ENCODE results near the gene ENDOU.

DNA sequence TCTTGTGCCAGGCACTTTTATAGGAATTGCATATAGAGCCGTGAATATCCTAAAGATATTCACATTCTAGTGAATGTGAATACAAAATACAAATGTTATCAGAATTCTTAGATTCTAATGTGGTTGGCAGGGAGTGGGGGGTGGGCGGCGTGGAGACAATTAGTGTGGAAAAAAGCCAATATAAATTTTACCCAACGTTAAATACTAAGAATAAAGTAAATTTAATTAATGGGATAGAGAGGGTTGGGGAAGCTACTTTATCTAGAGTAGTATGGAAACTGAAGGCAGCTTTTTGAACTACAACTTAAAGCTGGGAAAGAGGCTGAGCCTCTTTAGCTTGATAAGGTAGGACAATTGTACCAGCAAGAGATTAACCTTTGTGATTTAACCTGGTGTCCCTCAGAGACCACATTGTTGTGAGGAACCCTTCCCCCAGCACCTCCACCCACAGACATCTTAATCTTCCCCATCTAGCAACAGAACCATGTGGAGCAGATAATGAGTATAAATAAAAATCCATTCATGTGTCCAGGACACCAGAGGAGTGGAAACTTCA lies 33.6 kb upstream of the SLC38A2 start:
- PRO-cap, 2 experiments: no peak in any of the 2 experiments
- RAMPAGE, long total RNA, 4 experiments: no peak in any of the 4 experiments

DNA sequence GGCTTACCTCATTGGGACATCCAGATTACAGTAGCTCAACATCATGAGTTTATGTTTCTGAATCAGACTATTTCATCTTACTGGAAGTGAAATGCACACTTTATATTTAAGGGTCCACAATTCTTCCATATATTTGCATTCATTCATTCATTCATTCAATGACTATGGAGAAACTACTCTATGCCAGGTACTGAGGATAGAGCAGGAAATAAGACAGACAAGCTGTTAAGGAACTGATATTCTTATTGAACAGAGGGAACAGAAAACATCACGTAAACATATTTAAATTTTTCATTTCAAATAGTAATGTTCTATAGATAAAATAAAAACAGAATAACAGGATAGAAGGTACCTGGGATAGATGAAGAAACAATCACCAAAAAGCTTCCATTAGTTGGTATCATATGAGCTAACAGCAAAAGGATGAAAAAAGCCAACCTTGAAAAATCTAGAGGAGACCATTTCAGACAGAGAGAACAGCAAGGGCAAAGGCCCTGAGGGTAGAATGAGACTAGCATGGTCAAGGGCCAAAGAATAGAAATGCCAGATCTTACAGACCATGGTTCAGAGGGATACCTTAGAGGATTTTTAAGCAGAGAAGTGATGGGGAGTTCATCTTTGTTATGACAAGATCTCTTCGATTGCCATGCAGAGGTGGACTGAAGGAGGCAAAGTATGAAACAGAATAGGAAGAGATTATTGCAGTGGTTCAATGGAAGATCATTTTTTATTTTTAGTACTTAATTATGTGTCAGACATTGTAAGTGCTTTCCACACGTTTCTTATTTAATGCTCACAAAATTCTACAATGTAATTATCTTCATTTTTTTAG lies 108.6 kb upstream of the SLC38A2 start:
- PRO-cap, 2 experiments: no peak in any of the 2 experiments
- RAMPAGE, long total RNA, 4 experiments: no peak in any of the 4 experiments

DNA sequence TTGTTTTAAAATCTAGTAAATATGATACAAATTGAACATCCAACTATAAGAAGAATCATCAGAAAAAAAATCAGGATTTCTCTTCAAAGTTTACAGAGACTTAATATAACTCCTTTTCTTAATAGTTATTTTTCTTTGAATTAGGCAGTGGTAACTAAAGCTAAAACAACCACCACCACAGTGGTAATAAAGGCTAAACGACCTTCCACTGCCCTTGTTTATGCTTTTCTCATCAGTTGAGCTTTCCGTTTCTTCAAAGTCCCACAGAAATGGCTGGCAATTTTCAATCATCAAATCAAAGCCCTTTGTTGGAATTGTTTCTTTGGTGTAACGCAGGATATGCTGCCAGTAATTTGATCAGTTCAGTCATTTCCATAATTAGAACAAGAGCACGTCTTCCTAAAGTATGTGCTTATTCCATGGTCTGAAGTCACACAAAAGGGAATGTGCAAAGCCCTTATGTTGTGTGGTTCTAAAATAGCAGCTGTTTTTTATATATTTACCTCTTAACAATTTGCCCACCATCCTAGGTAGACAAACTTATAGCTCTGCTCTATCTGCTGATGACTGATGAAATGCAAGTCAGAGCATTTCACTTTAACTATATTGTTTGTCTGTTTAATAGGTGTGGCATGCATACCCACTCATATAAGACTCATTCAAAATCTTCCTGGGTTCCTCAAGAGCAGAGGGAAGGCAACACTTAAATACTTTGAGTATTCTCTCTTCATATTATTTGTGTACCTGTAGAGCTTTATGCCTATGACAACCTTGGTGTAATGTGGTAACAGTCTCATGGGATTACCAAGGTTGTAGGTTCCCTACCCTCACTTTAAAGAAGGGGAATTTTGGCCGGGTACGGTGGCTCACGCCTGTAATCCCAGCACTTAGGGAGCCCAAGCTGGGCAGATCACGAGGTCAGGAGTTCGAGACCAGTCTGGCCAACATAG lies 176.1 kb upstream of the SLC38A2 start:
- PRO-cap, 2 experiments: no peak in any of the 2 experiments
- RAMPAGE, long total RNA, 4 experiments: no peak in any of the 4 experiments

DNA sequence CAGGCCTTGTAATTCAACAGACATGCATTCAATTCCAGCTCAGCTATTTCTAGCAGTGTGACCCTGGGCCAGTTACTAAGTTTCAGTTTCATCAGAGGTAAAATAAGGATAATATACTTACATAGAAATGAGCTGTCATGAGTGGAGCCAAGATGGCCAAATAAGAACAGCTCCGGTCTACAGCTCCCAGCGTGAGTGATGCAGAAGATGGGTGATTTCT lies 208.5 kb downstream of the SLC38A4 start:
- PRO-cap, 2 experiments: no peak in any of the 2 experiments
- RAMPAGE, long total RNA, 4 experiments: no peak in any of the 4 experiments

DNA sequence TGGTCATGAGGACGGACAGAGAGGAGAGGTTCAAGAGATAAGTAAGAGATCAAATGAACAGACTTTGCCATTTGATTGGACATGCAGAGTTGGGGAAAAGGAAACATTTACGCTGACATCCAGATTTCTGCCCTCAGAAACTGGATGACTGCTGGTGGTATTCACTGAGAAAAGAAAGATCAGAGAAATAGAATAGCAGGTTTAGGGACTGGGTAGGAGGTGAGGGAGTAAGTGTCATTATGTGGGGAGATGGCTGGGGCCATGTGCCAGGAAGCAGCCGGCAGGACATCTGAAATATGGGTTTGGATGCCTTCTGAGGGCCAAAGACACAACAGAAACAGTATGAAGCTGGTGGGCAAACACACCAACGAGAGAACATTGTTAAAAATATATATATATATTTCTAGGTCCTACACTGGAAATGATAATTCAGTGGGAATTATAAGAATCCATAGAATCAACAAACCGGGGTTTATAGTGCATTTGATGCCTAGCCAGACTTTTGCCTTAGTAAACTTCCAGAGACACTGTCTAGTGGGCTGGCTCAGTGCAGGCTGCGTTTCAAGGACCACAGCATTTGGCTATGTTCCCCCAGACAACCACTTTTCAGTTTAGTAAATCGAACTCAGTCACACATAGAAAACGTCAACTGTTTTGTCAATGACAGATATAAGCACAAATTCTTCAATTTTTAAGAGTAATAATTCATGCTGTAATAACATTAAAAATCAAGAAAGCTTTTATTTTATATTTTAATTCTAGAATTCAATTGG lies 42.1 kb downstream of the SLC38A4 start:
- PRO-cap, 2 experiments: no peak in any of the 2 experiments
- RAMPAGE, long total RNA, 4 experiments: no peak in any of the 4 experiments

- PRO-cap, 2 experiments: no peak in any of the 2 experiments
- RAMPAGE, long total RNA, 4 experiments: no peak in any of the 4 experiments
Measured at GRCh38 chr12:46806686-46807115, 19.1 kb downstream of the SLC38A4 start.

GRCh38 chr12:47075328-47075846 lies 4.0 kb upstream of the PCED1B start:
- PRO-cap, 2 experiments: no peak in any of the 2 experiments
- RAMPAGE, long total RNA, 4 experiments: no peak in any of the 4 experiments

DNA sequence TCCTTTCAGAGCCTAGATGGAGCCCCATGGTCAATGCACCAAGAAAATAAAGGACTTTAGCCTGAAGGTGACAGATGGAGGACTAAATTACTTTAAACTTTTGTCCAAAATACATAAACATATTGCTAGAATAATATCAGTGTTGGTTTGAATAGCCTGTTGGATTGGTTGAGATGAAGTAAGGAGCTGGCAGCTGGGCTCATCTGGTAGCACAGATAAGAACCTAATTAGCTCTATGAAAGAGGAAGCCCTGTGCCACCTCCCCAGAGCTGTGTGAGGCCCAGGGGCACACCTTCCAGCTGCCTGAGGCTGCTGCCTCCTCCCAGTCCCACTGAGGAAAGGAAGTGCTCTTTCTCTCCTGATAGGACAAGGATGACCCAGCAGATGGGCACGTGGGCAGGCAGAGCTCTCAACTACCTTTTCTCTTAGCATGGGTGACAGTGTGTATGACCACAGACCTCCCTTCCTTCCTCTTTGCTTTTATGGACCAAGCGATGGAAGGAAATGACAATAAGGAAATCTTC lies 127.4 kb upstream of the AMIGO2 start:
- PRO-cap, 2 experiments: no peak in any of the 2 experiments
- RAMPAGE, long total RNA, 4 experiments: no peak in any of the 4 experiments

DNA sequence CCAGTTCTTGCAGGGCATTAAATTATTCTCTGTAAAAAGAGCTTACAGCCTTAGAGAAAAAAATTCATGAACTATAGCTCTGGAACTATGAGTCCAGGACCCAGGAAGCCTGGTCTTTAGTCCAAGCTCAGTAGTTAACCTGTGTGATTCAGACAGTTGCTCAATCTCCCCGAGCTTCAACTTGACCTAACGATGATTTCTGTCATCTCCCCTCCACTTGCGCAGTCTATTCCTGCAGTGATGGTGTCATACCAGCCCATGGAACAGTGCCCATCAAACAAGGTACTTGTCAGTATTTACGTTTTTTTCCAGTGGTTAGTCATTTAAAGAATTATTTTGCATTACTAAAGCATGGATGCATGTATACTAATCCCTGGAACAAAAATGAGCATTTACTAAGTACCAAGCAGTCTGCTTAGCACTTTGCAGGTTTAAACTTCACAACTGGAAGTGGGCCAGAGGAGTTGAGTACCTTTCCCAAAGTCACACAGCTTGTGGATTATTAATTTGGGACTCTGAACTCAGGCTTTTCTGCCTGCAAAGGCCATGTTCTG lies 132.7 kb upstream of the AMIGO2 start:
- PRO-cap, 2 experiments: no peak in any of the 2 experiments
- RAMPAGE, long total RNA, 4 experiments: no peak in any of the 4 experiments

- PRO-cap, 2 experiments: no peak in any of the 2 experiments
- RAMPAGE, long total RNA, 4 experiments: start-site peak on the plus strand in 1 of 4 experiments, at chr12:47231903-47232109 at its widest, 5 reads per replicate
Measured at GRCh38 chr12:47231470-47232081, 151.8 kb upstream of the AMIGO2 start.

DNA sequence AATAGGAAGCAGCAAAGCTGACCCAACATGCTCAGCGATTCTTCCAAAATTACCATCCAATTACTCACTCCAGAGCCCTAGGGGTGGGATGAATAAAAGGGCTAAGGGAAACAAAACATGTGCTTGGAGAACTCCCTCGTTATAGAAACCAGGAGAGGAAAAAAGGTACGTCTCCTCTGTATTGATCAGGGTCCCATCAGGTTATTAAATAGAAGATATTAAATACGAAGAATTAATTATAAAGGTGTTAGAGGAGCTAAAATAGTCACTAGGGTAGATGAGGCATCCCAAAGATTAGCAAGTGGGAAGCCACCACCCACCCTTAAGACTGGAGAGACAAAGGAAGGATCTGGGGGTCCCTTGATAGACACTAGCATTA lies 188.0 kb upstream of the AMIGO2 start:
- PRO-cap, 2 experiments: no peak in any of the 2 experiments
- RAMPAGE, long total RNA, 4 experiments: no peak in any of the 4 experiments

DNA sequence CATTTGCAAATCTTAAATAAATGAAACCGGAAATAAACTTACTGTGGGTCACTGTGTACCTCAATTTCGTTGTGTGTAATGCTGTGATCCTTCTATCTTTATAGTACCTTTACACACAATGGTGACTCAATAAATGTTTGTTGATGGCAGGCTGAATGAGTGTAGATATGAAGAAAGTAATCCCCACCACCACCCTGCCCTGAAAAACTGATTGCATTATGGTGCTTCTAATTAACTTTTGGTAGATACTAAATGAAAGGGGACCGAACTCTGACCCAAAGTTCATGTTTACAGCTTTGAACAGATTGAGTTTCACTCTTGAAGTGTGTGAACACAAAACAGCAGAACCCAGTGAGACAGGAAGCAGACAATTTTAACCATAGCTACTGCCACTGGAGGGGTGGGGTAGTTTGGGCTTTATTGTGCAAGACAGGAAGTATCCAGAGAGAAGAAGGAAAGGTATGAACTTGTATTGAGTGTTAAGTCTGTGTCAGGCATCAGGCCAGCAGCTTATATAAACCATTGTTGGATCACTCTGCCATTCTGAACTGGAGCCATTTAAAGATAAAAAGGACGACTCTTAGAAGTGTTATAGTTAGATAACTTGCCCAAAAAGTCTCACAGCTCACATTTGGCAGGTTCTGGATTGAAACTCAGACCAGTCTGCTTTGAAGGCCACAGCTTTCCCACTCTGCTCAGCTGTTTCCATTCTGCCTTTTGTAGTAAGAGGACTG lies 197.0 kb upstream of the AMIGO2 start:
- PRO-cap, 2 experiments: no peak in any of the 2 experiments
- RAMPAGE, long total RNA, 4 experiments: no peak in any of the 4 experiments

DNA sequence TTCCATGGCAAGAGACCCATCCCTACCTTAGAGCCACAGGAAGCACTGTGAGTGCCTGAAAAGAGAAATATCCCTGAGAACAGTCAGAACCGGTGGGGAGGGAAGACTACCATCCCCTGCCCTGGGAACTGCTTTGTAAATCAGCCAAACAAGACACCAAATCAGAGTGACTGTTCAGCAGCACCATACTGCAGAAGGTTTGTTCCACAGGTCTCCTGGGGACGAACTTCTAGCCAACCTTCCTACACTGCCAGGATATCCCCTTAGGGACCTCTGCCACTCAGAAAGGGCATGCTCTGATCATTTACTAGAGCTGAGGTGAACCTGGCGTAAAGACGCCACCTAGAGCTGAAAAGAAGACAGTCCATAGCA lies 227.9 kb upstream of the AMIGO2 start:
- PRO-cap, 2 experiments: no peak in any of the 2 experiments
- RAMPAGE, long total RNA, 4 experiments: no peak in any of the 4 experiments

DNA sequence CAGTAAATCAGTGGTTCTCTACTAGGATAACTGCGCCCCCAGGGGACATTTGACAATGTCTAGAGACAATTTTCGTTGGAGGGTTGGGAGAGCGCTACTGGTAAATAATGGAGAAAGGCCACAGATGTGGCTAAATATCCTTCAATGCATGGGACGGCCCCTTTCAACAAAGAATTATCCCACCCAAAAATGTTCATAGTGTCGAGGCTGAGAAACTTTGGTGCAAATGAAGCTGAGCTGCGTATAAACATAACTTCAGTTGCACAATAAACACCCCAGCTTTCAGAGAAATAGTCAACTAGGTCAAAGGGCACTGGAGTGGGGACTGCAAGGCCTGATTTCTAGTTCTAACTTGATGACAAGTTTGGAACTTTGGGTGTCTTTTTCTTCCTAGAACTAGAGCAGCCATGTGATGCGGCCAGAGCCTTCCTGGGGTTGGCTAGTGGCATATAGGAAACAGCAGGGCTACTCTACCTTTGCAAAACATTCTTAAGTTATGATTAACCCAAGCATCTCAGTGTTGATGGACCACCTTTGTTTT lies 298.4 kb upstream of the AMIGO2 start:
- PRO-cap, 2 experiments: no peak in any of the 2 experiments
- RAMPAGE, long total RNA, 4 experiments: no peak in any of the 4 experiments

DNA sequence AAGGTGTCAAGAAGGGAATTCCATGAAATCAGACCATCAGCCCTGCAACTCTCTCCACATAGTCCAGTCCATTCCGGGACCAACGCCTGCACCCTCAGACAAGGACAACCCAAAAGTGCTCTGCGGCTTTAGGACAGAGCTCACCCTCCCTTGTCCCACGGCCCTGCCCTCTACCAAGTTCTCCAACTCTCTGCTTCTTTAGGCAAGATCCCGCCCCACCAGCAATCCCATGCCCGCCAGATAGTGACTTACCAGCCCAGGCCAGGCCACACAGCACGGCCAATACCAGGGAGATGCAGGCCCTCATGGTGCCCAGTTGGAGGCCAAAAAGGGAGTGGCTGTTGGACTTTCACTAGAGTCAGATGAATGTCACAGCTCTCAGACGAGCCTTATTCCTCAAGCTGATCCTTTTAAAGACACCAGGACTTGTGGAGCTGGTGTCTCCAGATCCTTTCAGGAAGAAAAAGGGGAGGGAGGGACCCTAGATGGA lies at the start of gene ENDOU:
ENDOU (minus strand) TSS at position 384 of the 490 bp plus-strand sequence.
- PRO-cap, 2 experiments: no peak in any of the 2 experiments
- RAMPAGE, long total RNA, 4 experiments: no peak in any of the 4 experiments

- PRO-cap, 2 experiments: no peak in any of the 2 experiments
- RAMPAGE, long total RNA, 4 experiments: no peak in any of the 4 experiments
Measured at GRCh38 chr12:47807171-47807416, 12.6 kb downstream of the HDAC7 start.

DNA sequence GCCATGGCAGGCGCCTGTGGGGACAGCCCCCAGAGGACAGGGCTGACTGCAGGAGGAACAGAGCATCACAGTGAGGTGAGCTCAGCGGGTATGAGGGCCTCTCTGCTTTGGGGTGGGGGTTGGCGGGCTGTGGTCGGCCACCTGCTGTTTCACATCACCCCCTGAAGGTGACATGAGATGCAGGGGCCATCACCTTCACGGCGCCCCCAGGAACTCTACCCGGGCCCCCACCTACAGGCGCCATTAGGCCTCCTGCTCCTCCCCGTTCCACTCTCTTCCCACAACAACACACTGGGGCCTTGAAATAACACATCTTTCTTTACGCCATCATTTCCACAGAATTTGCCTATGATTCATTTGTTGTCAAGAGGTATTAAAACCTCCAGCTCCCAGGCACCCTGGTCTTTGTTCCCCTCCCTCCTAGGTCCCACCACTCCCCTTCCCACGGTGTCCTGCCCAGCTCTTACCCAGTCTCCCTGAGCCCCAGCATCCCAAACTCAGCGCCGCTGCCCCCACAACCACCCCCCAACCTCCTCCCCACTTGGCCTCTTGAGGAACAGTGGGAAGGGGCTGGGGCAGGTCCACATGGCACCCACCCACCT lies 12.7 kb upstream of the HDAC7 start:
- PRO-cap, 2 experiments: no peak in any of the 2 experiments
- RAMPAGE, long total RNA, 4 experiments: no peak in any of the 4 experiments

DNA sequence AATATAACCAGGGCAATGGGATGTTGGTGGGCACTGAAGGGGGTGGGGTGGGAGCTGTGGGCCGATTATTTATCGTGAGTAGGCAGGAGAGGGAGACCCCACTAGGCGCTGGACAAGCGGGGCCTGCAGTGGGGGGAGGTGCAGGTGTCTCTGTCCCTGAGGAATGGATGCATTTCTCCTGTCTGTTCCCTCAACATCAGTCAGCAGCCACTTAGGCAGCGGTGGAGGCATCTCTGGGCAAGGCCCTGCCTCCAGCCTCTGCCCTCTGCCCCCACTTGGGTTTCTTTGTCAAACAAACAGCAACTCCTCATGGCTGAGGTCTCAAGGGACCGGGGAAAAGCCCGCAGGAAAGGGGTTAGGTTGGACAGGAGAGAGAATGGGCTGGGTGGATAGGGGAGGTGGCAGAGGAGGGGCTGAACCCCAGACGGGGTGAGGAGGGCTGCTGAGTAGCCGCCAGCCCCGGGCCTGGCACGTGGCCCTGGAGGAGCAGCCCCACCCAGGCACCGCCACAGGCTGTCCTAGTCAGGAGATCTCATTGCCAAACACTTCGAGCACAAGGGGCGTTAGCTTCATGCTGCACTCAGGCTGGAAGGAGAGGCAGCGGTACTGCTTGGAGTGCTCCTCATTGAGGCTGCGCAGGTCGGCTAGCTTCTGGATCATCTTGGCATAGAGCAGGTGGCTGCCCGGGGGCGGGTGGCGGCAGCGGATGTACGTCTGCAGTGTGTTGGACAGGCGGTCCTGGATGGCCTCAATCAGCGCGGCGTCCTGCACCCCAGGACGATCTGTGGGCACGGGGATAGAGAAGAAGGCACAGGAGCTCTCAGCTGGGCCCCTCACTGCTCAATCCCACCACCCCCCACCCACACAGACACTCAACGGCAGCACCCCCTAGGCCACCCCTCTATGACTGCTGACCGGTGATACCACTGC lies 24.8 kb upstream of the HDAC7 start:
- PRO-cap, 2 experiments: no peak in any of the 2 experiments
- RAMPAGE, long total RNA, 4 experiments: no peak in any of the 4 experiments

GRCh38 chr12:47850604-47851158 lies 31.0 kb upstream of the HDAC7 start:
- PRO-cap, 2 experiments: no peak in any of the 2 experiments
- RAMPAGE, long total RNA, 4 experiments: no peak in any of the 4 experiments

- PRO-cap, 2 experiments: peak in 2 of 2 experiments; most common plus-strand start chr12:47904143 (in 1); most common minus-strand start chr12:47904045 (in 2)
- RAMPAGE, long total RNA, 4 experiments: no peak in any of the 4 experiments
Measured at GRCh38 chr12:47903783-47904455, 875 bp downstream of the VDR start.